ENCODE measurements around a stretch of chr9.

DNA sequence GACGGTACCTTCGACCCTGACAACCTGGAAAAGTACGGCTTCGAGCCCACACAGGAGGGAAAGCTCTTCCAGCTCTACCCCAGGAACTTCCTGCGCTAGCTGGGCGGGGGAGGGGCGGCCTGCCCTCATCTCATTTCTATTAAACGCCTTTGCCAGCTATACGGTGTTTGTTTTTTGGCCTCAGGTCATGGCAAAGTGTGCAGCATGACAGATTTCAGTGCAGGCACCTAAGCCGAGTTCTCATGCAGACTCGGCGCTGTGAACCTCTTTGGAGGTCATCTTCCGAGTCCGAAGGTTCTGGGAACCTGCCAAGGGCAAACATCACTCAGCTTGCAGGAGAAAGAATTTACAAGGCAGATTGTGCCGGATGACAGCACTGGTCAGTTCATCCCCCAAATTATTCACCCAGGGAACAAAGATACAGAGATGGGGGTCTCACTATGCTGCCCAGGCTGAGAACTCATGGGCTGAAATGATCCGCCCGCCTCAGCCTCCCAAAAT is 768 bp downstream of the MRPL41 start:
- PRO-cap: no peak

DNA sequence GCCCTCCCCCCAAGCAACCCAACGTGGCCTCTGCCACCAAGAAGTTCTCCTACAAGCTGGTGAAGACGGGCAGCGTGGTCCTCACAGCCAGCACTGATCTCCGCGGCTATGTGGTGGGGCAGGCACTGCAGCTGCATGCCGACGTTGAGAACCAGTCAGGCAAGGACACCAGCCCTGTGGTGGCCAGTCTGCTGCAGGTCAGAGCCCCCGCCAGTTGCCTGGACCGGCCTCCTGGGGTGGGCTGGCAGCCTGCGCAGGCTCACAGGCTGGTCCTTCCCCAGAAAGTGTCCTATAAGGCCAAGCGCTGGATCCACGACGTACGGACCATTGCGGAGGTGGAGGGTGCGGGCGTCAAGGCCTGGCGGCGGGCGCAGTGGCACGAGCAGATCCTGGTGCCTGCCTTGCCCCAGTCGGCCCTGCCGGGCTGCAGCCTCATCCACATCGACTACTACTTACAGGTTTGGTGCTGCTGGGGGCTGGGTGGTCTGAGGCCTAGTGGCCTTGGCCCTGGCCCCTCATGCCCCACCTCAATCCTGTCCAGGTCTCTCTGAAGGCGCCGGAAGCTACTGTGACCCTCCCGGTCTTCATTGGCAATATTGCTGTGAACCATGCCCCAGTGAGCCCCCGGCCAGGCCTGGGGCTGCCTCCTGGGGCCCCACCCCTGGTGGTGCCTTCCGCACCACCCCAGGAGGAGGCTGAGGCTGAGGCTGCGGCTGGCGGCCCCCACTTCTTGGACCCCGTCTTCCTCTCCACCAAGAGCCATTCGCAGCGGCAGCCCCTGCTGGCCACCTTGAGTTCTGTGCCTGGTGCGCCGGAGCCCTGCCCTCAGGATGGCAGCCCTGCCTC is 4.6 kb upstream of the EHMT1 start:
- PRO-cap: no peak

DNA sequence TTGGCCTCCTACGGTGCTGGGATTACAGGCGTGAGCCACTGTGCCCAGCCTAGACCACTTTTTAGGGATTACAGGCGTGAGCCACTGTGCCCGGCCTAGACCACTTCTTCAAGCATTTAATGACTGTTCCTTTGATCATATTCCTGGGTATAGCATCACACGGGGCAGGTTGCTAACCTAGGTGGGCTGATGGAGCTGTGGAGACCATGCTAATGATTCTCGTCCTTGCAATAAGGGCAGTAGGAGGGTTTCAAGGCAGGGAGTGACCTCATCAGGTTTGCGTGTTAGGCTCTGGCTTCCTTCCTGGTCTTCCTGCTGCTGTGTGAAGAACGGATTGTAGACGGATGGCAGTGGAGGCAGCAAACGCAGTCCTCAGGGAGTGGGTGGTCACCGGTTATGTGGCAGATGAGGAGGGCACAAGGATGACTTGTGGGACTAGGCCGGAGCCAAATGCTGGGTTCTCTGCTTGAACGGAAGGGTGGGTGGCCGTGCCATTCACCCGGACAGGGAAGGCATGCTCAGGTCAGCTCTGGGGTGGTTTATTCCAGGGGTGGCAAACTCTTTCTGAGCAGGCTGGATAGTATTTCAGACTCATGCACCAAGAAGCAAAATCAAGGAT is 14.0 kb downstream of the EHMT1 start:
- PRO-cap: no peak

- PRO-cap: no peak
Observed at GRCh38 chr9:137692386-137693028, 73.7 kb downstream of the EHMT1 start.

DNA sequence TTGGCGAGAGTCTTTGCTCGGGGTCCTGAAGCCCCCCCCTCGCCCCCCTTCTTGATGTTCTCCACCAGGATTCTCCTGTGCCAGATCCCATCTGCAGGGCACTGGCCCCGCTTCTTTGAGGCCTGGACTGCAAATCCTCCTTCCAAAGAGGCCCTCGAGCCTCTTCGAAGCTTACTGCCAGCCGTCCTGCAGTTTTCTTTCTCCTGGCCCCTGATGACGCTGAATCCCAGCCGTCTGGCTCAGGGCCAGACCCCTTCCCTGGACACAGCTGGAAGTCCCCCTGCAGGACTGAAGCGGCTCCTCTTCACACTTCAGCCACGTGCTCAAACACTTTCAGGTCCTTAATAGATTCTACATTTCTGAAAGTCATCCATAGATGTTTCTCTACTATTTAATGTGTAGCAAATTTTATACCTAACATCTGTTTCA is 121.5 kb downstream of the EHMT1 start:
- PRO-cap: no peak

DNA sequence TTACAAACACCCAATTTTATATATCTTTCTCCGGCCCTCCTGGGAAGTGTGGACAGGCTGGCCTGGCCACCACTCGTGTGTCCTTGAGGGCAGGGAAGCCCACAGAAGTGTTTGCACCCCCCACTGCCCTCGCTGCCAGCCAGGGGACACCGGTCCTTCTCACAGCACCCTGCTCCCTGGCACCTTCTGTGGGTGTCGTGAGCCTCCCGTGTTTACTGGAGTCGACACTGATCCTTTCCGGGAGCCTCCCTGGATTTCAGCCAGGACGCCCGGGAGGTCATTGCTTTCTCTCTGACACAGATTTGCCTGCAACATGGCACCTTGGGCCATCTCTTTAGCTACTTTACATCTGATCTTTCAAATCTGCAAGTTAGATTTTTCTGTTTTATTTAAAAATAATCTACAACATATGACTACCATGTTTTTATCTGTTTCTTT is 120.4 kb upstream of the CACNA1B start:
- PRO-cap: no peak

- PRO-cap: no peak
Observed at GRCh38 chr9:138216853-138217795, 339.5 kb downstream of the CACNA1B start.

Measured in right cardiac atrium (tissue), 1 donor.